Umbilical cord (tissue), 2 donors: ENCODE measurements around a stretch of chr3.

GRCh38 chr3:149200517-149200719 lies 21.2 kb downstream of the CP start:
- RAMPAGE, long total RNA = no peak

- RAMPAGE, long total RNA = no peak
Measured at GRCh38 chr3:149208822-149209557, 12.6 kb downstream of the CP start.

DNA sequence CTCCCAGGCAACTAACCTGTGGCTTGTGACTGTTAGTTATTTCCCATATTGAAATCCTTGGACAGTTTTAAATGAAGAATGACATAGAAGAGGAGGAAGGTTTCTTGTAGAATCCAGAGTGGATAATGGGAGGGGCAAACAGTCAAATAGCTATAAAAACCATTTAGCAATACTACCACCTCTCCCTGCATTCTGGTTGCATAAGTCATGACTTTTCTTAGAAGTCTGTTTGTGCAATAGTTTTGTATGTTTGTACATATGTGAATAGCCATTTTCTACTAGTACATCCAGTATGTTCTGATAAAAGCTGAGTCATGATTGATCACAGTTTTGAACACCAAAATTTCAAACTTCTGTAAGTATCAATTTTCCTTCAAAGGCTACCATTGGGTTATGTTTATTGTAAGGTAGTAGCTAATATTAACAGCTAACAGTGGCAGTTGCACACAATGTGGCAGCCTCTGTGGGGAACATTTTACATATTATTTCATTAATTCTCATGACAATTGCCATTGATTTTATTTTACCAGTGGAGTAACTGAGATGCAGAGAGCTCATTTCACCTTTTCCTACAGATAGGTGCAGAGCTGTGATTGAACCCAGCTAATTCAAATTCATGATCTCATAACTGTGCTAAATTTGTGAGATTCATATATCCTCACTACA lies 3.6 kb downstream of the TM4SF1 start:
- RAMPAGE, long total RNA = no peak

DNA sequence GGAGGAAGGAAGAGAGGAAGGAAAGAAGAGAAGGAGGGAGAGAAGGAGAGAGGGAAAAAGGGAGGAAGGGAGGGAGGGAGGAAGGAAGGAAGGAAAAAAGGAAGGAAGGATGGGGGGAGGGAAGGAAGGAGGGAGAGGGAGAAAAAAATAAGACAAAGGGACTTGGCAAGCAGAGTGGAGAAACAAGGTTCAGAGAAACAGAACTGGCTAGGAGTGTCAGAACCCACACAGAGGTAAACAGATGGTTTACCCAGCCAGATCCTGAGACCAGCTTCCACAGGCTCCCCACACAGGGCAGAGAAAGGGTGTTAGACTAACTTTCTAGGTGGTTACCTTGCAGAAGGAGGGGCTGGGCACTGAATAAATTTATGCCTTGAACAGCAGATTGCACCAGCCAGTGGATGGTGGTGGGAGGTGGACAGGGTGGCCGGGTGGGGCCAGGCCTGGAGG lies 1.0 kb upstream of the TM4SF1 start:
- RAMPAGE, long total RNA = no peak

- RAMPAGE, long total RNA = no peak
Measured at GRCh38 chr3:149390640-149391300, 13.3 kb upstream of the TM4SF1 start.

GRCh38 chr3:149391857-149392219 lies 14.4 kb upstream of the TM4SF1 start:
- RAMPAGE, long total RNA = no peak

- RAMPAGE, long total RNA = no peak
Measured at GRCh38 chr3:149536345-149537044, 62.0 kb downstream of the TM4SF4 start.

DNA sequence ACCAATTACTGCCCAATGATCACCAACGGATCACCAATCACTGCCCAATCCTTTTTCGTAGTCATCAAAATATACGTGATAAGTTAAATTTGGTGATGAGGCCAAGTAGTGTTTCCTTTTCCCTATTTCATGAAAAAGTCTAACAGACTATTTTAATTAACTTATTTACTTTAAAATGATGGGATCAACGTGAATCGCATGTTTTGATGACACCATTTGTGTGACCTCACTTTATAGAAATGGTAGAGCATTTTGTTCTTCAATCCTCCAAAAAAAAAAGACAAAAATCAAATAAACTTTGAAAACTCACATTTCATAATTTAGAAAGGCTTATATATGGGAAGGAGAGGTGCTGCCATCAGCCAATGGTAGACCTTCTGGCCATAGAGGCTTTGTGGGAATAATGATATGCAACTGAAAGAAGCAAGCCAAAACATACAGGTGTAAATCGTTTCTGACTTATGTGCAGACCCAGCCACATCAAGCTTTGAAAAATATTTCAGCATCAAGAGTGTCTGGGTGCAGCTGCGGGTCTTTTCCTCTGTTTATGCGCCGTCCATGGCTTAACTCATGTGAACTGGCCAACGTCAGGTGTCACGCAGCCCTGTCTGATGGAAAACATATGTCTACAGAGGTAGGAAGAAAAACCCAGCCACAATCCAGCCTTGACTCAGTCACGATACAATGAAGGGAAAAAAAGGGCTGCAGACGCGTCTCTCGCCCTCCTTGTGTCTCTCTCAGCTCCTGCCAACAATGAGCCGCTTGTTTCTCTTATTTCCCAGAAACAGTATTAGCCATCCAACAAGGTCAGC lies 79.0 kb downstream of the TM4SF4 start:
- RAMPAGE, long total RNA = no peak

DNA sequence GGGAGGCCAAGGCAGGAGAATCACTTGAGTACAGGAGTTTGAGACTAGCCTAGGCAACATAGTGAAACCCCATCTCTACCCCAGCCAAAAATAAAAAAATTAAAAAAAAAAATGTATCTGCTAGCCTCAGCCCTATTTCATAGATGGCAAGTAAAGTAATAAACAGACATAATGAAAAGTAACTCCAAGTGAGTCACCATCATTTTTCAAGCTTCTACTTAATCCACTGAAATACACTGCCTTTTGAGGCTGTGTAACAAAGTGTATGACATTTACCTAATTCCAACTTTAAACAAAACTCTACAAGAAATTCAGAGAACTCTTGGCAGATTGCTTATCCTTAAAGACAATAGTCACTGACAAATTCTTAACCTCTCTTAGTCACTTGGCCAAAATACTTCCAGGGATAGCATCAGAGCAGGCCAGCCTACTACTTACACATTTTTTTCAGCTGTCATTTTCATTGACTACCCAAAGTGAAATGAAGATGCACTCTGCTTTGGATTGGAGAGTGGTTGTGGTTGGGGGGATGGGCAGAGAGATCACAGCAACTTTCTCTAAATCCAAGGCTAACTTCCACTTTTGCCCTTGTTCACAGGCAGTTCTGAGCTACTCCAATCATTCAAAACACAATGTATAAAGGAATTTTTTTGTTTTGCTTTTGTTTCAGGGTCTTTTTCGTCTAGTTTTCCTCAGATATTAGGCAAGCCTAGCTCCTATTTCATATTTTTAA lies 3.6 kb downstream of the WWTR1 start:
- RAMPAGE, long total RNA = no peak

DNA sequence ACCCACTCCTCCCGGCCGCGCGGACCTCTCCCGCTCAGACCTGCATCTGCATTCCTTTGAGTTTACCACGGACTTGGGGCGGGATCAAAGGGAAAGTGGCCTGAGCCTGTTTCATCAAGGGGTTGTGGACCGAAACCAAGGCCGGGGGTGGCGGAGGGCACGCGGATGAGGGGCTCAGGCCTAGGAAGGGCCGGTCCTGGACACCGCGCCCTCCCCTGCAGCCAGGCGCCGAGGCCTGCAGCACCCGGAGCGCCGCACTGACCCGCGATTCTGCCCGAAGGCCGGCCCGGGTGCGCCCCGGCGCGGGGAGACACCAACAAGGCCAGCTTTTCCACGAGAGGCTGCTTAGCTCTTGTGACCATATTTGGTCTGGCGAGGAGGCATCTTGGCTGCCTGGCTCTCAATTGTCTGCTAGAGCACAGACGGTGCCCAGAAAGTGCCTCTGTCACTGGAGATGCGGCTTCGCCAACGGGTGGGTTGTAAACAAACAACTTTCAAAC lies 462 bp upstream of the WWTR1 start:
- RAMPAGE, long total RNA = no peak

- RAMPAGE, long total RNA = no peak
Measured at GRCh38 chr3:149816768-149817551, 3.9 kb downstream of the RNF13 start.

DNA sequence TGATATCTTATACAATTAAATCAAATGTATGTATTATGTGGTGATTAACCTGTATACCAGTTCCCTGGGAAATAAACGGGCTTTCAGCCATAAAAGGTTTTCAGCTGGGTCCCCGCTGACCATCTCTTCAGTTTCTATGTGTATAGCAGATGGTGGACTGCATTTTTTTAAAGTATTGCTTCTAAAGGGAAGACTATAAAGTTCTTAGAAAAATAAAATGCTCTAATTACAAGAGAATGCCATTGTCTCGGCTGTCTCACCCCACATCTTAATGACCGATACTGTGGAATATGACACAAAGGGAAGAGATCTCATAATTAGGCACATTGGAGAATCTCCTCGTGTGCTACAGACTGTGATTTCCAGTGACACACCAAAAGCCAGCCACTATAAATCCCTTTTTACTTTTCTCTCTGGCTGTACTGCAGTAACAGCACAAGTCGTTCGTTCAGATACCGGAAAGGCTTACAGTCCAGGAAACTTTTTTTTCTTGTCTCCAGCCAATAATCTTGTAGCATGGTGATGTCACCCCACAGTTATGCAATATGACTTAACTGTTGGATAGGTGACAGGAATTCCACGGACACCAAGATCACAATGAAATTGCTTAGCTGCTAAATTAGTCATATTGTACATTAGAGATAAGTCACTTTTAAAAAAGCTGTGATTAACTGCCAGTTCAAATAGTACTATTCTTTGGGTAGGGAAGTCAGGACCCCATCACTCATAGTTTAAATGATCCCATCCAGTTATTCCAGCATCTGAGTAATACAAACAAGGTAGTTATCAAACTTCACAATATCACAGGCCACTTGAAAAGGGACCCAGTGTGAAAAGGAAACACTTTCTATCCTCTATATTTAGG lies 36.4 kb upstream of the TSC22D2 start:
- RAMPAGE, long total RNA = no peak

DNA sequence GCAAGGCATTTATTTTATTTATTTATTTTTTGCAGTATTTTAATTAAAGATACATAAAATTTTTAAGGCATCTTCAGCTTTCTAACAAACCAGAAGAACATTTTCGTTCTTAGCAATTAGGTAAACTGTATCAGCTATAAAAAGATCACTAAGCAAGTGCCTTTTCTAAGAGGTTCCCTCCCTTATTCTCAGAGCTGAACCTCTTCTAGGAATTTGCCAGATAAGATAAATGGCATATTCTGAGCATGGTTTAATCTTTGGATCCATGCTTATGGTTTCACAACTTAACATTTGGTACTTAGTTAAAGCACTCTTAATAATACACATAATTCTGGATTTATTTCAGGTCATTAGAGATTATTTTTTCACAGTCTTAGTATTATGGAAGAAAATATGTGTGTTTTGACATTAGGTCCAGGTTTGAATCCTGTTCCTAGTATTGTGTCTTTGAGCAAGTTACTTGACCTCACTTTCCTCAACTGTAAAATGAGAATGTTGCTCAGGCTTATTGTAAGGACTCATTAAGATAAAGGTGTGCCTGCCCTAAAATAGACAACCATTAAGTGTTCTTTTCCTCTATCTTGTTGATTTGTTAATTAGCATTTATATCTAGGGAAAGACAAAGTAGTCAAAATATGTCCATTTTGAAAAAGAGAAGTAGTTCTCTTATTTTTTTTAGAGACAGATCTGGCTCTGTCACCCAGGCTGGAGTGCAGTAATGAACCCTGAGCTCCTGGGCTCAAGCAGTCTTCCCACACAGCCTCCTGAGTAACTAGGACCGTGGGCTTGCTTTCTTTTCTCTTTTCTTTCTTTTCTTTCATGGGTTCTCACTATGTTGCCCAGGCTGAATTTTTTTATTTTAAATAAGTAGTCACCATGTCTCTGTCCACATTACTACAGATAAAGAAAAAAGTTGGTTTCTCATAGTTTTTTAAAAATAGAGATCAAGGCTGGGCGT lies 43.4 kb downstream of the TSC22D2 start:
- RAMPAGE, long total RNA = no peak

DNA sequence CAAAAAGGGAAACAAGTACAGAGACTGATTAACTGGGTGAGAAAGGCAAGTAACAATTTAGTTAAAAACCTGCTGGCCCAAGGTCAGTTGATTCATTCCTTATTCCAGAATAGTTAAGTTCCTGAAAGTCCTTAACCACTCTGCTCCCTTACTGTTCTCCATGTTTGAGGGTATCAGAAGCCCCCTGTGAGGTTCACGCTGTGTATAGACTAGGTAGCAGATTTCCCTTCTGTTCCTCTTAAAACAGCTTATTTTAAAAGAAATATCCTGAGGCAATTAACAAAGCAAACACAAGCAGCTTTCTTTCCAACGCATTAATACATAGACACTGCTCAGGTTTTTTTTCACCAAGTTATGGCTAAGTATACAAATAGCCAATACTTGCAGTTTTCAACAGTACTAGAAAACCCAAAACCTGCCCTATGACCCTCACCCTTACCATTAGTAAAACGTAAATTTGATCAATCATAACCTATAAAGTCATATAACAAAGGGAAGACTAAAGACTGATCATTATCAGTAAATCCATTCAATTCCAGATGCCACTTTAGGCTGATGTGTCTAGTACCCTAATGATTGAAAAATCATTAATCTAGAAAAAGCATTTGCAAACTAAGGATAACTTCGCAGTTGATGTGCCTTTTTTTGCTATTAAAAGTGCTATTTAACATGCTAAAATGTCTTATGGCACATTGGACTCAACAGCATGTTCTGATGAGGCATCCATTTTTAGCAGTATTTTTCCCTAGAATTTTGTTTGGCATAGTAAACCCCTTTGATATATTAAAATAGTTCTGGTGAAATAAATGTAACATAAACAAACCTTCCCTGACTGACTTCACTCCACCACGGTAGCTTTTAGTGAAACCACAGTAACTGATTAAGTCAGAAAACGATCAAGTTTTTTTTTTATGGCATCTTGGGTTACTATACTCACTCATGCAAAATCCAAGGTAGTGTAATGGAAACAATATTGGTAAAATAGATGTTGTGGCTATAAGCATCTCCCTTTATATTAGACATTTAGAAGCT lies 3.1 kb downstream of the SERP1 start:
- RAMPAGE, long total RNA = no peak

DNA sequence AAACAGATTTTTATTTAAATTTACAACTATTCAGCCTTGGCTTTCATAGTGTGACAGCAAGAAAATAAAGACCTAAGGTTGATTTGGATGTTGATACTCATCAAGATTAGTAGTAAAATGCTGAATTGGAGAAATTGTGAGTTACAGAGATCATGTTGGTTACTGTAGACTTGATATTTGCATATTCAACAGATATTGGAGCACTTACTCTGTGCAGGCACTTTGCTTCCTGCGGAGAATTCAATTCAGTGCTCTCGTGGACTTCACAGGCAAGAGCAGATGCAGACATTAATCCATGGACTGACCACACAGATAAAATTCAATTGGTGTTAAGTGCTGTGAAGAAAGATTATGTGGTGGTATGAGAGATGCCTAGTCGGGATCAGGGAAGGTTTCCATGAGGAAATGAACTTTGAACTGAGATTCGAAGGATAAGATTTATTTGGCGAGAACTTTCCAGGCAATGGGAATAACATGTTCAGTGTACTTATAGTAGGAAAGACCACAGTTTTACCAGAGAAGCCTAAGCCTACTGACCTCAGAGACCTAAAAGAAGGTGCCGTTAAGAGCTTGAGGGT lies 4.2 kb downstream of the SELENOT start:
- RAMPAGE, long total RNA = no peak

DNA sequence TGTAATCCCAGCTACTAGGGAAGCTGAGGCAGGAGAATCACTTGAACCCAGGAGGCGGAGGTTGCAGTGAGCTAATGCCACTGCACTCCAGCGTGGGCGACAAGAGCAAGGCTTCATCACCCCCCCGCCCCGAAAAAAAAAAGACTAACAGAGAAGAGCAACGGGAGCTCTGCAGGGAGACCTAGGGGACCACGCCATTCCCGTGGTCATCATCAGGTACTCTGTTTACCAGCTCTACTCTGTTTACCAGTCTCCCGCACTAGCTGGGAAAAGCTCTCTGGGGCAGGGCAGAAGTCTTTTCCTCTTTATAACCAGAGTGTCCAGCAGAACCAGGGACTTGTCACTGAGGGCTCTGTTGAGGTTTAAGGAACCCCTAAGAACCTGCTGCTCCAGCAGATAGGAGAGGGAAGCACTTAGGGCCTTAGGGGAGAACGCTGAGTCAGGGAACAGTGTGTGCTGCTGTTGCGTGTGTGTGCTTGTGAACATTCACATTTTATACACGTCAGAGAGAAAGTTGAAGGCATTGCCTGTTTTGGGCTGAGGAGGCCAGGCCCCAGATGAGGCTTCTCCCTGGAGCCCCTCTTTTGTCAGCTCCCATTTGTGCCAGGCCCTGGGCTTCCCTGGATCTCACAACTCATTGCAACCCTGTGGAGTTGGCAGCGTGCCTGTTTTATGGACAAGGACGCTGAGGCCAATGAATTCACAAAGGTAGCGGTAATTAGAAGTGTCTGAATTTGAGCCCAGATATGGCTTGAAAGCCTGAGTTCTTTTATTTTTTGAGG lies 24.0 kb upstream of the ERICH6 start:
- RAMPAGE, long total RNA = no peak

- RAMPAGE, long total RNA = no peak
Measured at GRCh38 chr3:150733330-150734324, 29.3 kb downstream of the SIAH2 start.

DNA sequence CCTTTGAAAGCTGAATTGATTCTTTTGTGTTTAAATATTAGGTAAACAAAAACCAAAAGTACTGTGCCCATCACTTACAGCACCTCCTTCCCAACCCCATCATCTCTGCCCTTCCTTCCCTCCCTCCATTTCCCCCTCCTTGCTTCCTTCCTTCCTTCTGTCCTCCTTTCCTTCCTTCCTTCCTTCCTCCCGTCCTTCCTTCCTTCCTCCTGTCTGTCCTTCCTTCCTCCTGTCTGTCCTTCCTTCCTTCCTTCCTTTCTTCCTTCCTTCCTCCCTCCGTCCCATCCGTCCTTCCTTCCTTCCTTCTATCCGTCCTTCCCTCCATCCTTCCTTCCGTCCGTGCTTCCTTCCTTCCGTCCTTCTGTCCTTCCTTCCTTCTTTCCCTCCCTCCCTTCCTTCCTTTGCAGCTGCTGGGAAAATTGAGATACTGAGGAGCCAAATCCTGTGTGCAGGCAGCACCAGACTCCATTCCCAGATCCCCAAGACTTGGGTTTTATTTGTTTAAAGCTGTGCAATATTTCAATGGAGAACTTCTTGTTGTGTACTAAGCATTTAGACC lies 67.8 kb upstream of the SIAH2 start:
- RAMPAGE, long total RNA = no peak

- RAMPAGE, long total RNA = no peak
Measured at GRCh38 chr3:151183354-151183836, 19.6 kb downstream of the GPR171 start.

GRCh38 chr3:151204532-151205144 lies 1.6 kb upstream of the GPR171 start:
- RAMPAGE, long total RNA = no peak